ENCODE data around the genes CADPS and PSMD6.

DNA sequence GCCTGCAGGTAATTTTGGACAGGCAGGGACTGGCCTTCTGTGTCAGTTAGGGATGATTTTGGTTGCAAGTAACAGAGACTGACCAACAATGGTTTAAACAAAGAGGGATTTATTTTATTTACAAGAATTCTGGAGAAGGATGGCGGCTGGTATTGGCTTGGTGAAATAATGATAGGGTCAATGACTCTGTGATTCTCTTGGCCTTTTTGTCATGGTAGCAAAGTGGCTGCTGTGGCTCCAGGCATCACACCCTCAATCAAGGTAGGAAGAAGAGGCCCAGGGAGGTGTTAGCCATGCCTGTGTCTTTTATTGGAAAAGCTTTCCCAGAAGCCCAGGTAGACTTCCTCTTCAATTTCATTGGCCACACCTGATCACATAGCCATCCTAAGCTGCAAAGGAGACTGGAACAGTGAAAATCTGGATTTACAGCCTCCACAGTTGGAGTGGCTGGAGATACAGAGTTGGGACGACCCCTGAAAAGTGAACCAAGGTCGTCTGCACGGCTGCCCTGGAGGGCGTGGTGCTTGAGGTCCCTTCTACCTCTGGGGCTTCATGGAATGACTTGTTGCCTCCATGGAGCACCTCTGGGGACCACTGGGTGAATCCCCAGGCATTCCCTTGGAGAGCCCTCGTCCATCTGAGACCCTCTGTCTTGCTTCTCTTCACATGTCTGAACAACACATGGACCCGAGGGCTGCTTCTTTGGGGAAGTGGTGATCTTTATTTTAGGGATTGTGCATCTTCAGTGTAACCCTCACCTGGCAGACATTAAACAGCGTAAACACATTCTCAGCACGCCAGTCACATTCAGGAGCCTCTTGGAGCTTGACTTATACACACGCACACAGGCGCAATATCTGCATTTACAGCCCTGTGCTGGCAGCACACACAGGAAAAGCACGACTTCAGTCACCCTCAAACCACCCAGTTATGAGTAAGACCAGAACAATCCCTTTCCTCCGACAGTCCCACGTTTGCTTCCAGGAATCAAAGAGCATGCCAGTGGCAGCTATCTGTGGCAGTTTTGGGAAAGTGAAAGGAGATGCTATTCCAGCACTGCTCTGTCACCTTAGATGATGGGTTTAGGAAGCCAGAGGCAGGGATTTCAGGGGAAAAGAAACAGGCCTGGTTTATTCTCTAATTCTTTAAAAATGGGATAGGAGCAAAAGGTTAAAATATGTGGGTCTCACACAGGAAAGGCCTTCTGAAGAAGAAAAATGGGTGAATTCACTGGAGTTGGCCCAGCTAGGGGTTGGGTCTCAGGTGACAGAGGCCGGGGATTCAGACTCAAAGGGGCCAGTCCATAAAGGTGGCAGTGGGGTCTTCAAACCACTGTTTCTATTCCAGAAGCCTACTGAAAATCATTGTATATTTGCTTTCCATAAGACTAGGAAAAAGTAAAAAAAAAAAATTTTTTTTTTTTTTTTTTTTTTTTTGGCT lies 12.6 kb downstream of the FAM107A start:
- PRO-cap: no peak

DNA sequence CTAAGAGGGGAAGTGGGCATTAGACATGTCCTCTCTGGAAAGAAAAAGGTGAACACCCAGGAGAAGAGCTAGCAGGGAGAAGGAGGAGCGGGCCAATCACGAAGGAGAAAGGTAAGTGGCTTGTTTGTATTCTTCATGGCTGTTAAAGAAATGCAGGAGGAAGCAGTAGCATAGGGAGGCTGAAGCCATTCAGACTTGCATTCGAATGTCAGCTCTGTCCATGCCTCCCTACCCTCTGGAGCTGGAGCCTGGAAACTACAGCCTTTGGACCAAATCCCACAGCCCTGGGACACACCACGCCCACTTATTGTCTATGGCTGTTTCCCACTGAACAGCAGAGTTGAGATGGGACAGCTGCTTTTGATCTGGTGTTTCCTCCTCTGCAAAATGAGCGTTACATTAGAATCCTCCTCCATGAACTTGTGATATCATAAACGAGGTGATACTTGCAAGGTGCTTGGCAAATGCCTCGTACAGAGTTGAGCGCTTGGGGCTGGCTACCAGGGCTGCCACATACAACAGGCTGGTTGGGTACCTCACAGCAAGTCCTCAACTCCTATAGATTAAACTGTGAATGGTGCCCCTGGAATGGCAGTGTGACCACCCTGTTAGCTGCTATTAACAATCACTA lies 3.5 kb downstream of the FAM107A start:
- PRO-cap: no peak

DNA sequence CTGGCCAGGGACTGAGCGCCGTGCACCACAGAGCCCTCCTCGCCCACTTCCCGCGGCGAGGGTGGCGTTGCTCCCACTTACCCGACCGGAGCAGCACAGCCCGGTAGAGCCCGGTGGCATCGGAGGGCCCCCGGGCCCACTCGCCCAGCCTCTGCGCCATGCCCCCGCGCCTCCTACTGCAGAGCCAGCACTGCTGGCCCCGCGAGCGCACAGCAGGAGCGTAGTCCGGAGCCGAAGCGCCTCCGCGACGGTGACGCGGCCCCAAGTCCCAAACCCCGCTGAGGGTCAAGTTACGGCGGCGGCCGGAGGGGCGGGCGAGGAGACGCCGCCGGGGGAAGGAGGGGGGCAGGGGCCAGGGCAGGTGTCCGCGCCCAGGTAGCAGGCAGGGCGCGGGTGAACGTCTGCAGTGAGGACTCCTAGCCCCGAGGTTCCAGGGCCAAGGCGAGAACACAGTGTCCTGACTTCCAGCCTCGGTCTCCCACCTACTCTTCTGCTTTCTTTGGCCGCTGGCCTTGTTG lies 9.6 kb upstream of the FAM107A start:
- PRO-cap: no peak

GRCh38 chr3:58670599-58671225 lies 4.1 kb upstream of the FAM3D start:
- PRO-cap: bidirectional peak, plus-strand start at chr3:58670769, minus-strand start at chr3:58670703; bidirectional peak, plus-strand start at chr3:58671030, minus-strand start at chr3:58670922

- PRO-cap: unidirectional peak, minus-strand start at chr3:58683011
Observed at GRCh38 chr3:58682836-58683446, 16.4 kb upstream of the FAM3D start.

DNA sequence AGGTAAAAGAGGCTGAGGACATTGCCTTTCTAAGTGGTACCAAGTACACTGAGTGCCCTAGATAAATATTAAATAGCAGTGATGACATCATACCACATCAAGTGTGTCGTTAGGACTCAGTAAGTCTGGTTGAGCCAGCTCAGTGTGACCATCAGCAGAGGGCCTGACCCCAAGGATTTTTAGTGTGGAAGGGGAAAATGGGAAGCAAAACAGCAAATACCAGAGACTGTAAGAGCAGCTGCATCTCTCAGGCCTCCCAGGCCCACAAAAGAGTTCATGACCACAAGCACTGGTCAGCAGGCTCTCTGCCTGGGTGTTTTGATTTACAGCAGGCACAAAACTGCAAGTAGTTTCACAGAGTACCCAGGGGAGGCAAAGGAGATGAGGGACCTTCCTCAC lies 557.2 kb upstream of the CFAP20DC start:
- PRO-cap: no peak

- PRO-cap: no peak
Observed at GRCh38 chr3:60017487-60018296, 967.9 kb upstream of the CFAP20DC start.

DNA sequence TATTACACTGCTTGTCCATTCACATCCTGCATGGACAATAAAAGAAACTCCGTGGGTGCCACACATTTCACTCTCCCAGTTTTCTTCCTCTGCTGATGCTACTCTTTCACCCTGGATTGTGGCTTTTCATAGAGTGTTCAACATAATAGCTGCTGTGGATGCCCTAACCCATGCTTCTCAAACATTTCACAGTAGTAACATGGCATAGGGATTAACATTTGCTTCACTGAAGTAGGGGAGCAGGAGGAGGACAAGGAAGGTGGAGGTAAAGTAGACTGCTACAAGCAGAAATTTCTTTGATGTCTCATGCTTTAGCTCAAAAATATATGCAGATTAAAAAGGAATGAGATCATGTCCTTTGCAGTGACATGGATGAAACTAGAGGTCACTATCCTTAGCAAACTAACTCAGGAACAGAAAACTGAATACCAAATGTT lies 993.9 kb downstream of the FHIT start:
- PRO-cap: no peak

GRCh38 chr3:60319518-60319991 lies 931.7 kb downstream of the FHIT start:
- PRO-cap: no peak

- PRO-cap: no peak
Observed at GRCh38 chr3:61590977-61591992, 29.9 kb downstream of the PTPRG start.

GRCh38 chr3:61767209-61768217 lies 206.1 kb downstream of the PTPRG start:
- PRO-cap: no peak

GRCh38 chr3:61783467-61784141 lies 222.2 kb downstream of the PTPRG start:
- PRO-cap: no peak

DNA sequence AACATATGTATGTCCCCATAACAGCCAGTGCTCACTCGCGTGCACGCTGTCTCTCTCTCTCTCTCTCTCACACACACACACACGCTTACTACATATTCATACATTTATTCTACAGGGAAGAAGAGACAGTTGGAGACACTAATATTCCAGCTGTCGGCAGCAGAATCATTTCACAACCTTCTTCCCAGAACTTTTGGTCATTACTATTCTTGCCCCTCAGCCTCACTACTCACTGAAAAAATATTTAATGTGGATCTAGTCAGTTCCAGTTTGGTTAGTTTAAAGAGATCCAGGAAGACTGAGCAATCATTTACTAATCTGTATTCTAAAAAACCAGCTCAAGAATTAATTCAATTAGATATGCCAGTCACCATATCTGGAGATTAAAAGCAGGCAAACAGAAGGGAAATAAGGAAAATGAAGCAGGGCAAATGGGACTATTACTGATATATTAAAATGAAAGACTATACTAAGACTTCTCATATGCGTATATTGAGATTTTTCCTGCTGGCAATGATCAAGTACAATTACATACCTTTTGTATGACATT lies 362.5 kb upstream of the C3orf14 start:
- PRO-cap: no peak

- PRO-cap: no peak
Observed at GRCh38 chr3:62095202-62096322, 223.3 kb upstream of the C3orf14 start.

GRCh38 chr3:62873601-62874446 lies 1.4 kb downstream of the CADPS start:
- PRO-cap: bidirectional peak, plus-strand start at chr3:62873827, minus-strand start at chr3:62873679; bidirectional peak, plus-strand start at chr3:62874269, minus-strand start at chr3:62874074

- PRO-cap: unidirectional peak, minus-strand start at chr3:62875184
Observed at GRCh38 chr3:62875078-62875737, at the start of gene CADPS. Gene CADPS (minus strand): TSS chr3:62875416.

DNA sequence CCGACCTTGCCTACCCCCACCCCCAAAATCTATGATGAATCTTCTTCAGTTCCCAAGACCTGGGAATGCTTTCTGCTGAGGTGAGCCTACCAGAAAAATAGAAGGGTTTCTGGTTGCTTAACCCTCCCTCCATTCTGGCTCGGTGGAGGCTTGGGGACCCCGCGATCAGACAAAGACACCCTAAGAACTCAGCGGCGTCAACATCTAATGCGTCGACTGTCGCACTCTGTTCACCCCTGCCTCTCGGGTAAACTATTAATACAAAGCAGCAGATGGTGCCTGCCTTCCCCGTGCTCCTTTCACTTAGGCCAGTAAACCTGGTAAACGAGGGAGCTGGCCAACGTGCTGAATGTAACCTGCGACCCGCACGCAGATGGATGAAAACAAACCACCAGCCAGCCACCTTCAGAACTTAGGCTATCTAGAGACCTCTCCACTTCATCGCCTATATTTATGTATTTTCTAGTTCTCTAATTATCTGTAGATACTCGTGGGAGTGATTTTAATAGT lies 800 bp upstream of the CADPS start:
- PRO-cap: no peak

DNA sequence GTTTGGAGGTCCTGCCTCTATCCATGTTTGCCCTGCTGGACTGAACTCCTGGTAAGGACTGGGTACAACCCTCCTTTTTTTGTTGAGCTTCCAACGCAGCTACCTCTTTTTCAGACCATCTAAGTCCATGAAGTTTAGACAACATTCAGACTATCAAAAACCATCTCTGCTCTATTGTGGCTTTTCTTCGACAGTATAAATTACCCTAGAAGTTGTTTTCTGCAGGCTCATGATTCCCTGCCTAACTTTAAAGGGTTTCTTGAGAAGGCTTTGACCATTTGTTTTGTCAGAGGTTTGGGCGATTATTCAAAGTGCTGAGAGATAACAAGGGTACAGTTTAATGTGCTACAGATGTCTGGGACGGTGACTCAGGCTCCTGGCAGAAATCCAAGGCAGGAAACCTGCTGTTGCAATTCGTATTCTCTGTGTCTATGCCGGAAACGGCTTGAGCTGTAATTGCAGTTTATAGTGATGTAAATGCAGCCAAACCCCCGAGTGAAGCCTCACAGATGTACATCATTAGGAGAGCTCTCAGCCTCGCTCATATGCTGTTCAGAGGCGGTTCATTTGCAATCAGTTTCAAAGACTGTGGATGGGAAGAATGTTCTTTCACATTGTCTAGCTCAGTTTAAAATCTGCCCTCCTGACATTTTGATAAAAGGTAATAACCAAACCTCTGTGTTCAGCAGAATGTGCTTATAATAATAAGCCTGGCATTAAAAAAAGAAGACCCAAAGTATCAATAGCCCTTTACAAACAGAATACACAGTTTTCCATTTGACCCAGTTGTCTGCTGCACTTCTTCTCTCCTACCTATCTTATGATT lies 65.6 kb downstream of the SYNPR start:
- PRO-cap: no peak

- PRO-cap: bidirectional peak, plus-strand start at chr3:63968563, minus-strand start at chr3:63968265
Observed at GRCh38 chr3:63967387-63968657, 55.5 kb downstream of the PSMD6 start.

GRCh38 chr3:64022907-64023886 lies at the start of gene PSMD6:
Gene PSMD6 (minus strand): TSS chr3:64023494.
- PRO-cap: bidirectional peak, plus-strand start at chr3:64023589, minus-strand start at chr3:64023451